Jurkat, Clone E6-1 (cell line): Measurements from ENCODE around the genes ZNF543, ZNF749, ZNF419 and ZNF549.

DNA sequence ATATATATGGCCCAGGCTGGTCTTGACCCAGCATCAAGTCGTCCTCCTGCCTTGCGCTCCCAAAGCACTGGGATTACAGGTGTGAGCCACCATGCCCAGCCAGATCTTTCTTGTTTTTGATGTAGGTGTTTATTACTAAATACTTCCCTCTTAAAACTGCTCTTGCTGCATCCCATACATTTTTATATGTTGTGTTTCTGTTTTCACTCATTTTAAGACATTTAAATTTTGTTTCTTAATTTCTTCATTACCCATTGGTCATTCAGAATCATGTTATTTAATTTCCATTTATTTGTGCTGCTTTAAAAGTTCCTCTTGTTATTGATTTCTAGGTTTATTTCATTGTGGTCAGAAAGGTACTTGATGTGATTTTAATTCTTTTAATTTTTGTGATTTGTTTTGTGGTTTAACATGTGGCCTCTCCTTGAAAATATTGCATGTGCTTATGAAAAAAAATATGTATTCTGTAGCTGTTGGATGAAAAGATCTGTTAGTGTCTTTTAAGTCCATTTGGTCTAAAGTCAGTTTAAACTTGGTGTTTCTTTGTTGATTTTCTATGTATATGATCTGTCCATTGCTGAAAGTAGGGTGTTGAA is 17.4 kb downstream of the ZNF460 start:
- RRBS: no CpG with 5 or more reads among the region's 2 CpGs

- RRBS: no CpG with 5 or more reads among the region's 74 CpGs
These were observed at the start of gene ZNF543 for GRCh38 chr19:57320011-57321372. ZNF543 (plus strand) TSS chr19:57320472.

GRCh38 chr19:57368746-57369088 is 5.4 kb downstream of the TRAPPC2B start:
- RRBS: no CpG with 5 or more reads among the region's 2 CpGs

DNA sequence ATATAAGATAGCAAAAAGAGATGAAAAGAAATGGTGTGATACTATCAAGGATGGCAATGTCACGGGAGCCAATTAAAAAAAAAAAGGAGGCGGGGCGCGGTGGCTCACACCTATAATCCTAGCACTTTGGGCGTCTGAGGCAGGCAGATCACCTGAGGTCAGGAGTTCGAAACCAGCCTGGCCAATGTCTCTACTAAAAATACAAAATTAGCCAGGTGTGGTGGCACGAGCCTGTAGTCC is 3.0 kb upstream of the ZNF749 start:
- RRBS: no CpG with 5 or more reads among the region's 7 CpGs

- RRBS: 8% methylated on average over 2 of the region's 63 CpGs
These were observed at the start of gene ZNF749 for GRCh38 chr19:57435021-57436214. ZNF749 (plus strand) TSS chr19:57435325.

DNA sequence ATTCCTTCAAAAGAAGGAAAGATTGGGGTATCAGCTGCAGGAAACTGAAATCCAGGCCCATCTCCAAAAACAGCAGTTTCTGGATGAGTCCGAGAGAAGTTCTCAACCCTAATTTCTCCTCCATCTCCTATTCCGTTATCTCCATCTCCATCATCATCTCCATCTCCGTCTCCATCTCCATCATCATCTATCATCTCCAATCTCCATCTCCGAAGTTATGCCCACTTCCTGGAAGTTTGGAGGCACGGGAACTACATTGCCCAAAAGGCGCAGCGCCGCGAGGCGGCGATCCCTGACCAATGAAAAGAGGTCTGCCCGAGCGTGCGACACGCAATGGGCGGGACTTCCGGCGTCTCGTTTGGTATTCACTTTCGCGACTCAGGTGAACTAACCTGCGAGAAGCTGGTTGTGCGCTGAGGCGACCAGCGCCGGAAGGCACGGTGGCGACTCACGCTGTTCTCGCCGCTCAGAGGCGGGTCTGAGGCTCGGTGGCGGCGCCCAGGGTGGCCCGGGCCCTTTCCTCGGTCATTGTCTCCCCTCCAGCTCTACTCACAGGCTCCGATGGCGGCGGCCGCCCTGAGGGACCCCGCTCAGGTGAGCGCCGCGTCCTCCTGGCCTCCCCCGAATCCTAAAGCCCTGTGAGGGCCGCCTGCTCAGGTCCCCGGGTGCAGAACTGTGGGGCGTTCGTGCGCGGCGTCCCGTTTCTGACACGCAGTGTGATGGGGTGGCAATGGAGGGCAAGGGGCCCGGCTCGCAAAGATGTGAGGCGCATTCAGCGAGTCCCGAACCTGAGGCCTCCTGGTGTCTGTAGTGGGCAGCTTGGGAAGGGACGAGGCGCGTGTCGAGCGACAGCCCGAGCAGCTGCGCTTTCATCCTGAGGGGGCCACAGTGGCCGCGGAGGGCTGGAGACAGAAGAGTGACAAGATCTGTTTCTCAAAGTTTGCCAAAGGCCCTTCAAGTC is at the start of gene ZNF419:
ZNF419 (plus strand) TSS at position 361 of the 961 bp plus-strand sequence.
- RRBS: 1% methylated on average over 15 of the region's 69 CpGs

- RRBS: 2% methylated on average over 31 of the region's 73 CpGs
These were observed at the start of gene ZNF549 for GRCh38 chr19:57526893-57528247. ZNF549 (plus strand) TSS chr19:57527356.

GRCh38 chr19:57546545-57547548 is 12.8 kb downstream of the ZNF550 start:
- RRBS: no CpG with 5 or more reads among the region's 13 CpGs

DNA sequence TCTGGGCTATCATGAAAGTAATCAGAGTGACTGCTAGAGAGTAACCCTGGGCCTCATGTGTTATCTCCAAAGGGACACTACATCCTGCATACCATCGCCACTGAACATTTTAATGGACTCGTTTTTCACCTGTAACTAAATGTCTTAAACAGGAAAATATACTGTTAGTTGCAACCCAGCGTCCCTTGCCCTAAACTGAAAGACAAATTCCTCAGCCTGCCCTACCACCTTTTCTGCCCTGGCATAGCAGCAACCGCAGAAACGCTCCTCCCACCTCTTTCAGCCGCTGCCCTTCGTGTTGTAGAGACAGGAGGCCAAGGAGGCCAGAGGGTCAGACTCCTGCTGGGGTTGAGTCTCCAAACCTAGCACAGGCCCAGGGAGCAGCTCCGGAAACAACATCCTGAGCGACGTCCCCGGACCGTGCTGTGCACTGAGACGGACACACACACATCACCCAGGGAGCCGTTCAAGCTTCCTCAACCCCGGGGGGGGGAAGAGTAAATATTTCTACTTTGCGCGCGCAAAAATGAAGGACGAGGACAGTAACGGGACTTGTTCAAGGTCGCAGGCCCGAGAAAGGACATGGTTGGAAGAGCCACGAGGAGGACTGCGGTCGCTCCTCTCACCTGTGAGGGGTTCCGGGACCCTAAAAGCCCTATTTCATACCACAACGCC is 745 bp downstream of the ZNF550 start:
- RRBS: 11% methylated on average over 7 of the region's 27 CpGs

GRCh38 chr19:57633811-57634560 is 1.0 kb downstream of the ZNF211 start:
- RRBS: no CpG with 5 or more reads among the region's 8 CpGs

DNA sequence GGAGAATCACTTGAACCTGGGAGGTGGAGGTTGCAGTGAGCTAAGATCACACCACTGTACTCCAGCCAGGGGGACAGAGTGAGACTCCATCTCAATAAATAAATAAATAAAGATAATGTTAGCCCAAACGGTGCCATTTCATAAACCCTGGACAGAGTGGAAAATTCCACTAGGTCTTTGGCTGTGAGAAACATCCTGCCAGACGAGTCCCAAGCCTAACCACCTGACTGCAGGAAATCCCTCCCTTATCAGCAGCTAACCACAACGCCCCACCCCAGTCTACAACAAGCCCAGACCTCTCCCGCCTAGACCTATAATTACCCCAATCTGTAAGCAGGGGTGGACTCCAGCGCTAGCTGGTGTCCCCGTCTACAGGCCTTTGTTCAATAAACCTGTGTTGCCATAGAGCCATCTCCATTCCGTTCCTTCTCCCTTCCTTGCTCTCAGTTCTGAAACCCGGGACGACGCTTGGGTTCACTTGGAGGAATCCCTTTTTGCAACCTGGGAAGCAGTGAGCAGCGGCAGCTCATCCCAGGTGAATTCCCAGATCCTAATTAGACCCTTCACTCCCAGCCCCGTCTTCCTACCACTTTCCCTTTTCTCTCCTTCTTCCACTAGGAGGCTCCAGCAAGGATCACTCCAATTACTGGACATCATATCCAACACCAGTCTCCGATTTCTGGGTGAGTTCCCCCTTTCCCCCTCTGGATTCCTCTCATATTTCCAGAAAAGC is 17.4 kb upstream of the ZSCAN4 start:
- RRBS: no CpG with 5 or more reads among the region's 13 CpGs

DNA sequence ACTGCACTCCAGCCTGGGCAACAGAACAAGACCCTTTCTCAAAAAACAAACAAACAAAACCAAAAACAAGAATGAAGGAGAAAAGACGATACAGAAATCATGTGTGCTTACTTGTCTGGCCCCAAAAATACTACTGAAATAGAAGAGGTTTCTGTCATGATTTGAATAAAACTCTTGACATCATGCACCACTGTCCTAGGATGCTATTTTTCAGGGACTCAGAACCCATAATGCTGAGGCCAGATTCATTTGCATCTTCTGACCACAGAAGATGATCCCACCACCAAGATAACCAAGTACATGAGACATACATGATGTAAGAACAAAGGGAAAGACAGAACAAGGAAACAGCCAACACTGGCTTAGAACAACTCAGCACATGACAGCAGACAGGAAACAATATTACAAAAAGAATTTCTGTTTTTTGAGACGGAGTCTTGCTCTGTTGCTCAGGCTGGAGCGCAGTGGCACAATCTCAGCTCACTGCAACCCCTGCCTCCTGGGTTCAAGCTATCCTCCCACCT is 2.5 kb downstream of the ZNF552 start:
- RRBS: no CpG with 5 or more reads among the region's 3 CpGs

- RRBS: no CpG with 5 or more reads among the region's 7 CpGs
These were observed 1.3 kb downstream of the ZNF552 start for GRCh38 chr19:57813485-57813806.

- RRBS: no CpG with 5 or more reads among the region's 10 CpGs
These were observed 803 bp downstream of the ZNF552 start for GRCh38 chr19:57813864-57814356.

DNA sequence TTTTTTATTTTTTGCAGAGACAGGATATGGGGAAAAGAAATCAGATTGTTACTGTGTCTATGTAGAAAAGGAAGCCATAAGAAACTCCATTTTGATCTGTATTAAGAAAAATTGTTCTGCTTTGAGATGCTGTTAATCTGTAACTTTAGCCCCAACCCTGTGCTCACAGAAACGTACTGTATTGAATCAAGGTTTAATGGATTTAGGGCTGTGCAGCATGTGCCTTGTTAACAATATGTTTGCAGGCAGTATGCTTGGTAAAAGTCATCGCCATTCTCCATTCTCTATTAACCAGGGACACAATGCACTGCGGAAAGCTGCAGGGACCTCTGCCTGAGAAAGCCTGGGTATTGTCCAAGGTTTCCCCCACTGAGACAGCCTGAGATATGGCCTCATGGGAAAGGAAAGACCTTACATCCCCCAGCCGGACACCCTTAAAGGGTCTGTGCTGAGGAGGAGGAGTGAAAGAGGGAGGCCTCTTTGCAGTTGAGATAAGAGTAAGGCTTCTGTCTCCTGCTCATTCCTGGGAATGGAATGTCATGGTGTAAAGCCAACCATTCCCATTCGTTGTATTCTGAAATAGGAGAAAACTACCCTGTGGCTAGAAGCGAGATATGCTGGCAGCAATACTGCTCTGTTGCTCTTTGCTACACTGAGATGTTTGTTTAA is 1.0 kb upstream of the ZNF587B start:
- RRBS: no CpG with 5 or more reads among the region's 6 CpGs

- RRBS: no CpG with 5 or more reads among the region's 10 CpGs
These were observed 728 bp downstream of the ZNF417 start for GRCh38 chr19:57915526-57916201.

- RRBS: no CpG with 5 or more reads among the region's 6 CpGs
These were observed 5.0 kb downstream of the ZSCAN1 start for GRCh38 chr19:58038831-58039195.

DNA sequence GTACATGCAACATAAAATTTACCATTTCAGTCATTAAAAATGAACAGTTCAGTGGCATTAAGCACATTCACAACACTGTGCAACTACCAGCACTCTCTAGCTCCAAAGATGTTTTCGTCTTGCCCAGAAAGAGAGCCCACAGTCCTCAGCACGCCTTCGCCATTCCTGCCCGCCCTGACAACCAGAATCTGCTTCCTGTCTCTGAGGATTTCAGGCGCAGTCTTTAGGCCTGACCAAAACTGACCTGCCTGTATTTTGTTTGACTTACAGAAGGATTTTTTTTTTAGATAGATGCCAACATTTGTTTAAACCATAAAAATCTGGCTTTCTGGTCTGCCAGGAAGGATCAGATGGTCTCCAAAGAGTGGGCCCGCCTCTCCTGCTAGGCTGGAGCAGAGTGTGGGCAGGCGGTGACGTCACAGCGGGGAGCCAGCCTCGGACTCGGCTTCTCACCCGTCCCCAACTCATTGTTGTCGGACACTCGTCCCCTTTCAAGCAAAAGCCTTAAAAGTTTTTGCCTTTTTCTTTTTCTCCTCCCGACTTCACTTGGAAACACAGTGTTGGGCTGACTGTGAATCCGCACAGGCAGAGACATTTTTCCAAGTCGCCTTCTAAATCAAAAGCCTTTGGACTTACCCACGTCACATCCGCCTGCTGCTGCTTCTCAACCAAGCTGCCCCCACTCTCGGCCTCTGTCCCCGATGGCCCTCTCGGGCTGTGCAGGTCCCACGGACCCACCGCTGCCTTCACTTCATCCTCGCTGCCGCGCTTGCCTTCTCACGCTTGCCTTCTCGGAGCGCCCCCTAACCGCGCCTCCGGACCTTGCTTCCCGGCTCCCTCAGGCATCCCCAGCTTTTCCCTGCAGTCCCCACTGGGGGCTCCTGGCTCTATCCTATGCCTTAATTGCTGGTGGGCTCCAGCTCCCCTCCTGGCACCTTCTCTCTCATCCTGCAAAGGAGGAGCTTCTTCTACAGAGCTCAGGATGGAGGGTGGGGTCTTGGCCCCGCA is 4.2 kb upstream of the ZNF135 start:
- RRBS: no CpG with 5 or more reads among the region's 35 CpGs

DNA sequence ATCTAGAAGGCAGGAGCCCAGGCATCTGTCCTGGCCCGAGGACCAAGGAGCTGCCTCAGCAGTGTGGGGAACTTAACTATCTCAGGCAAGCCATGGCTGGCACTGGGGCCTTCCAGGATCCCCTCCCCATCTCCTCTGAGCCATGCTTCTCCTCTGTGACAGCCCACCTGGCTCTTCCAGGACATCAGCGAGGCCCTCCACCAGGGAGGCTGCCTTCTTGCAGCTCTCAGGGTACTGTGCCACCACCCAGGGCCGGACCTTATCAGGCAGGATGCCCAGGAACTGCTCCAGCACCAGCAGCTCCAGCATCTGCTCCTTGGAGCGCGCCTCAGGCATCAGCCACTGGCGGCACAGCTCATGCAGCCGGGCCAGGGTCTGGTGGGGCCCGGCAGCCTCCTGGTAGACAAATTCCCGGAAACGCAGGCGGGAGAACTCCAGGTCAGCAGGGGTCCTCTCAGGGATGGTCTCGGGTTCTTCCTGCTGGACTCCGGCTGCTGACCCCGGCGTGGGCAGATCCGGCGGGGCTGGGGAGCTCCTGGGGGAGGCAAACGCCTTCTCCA is 8.3 kb downstream of the ZSCAN18 start:
- RRBS: 79% methylated on average over 5 of the region's 18 CpGs